ENCODE measurements around the gene TEX51.

GRCh38 chr2:121273166-121273672, 11.8 kb downstream of the TFCP2L1 start:
- PRO-cap, 2 experiments: no peak in any of the 2 experiments

DNA sequence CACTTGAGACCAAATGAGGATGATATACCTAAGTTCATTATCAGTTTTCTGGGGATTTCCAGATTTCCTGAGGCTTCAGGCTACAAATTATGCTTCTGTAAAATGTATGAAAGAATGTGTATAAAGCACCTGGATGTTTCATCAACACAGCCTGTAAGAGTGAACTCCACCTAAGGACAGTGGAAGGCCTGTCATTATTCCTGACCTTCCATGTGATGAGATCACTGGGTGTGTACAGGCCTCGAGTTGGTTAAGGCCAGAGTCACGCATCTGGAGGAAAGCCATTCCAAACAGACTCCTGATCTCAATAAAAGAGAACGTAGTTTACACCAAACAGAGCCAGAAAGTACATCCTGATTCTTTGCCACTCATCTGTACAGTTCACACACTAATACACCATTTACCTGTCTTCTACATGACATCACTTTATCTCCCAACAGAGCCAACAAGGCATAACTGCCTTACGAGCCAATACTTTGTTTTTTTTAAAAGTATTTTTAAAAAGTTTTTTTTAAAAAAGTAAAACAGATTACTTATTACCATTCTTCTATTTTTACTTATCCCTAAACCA, 78.7 kb upstream of the TFCP2L1 start:
- PRO-cap, 2 experiments: no peak in any of the 2 experiments

DNA sequence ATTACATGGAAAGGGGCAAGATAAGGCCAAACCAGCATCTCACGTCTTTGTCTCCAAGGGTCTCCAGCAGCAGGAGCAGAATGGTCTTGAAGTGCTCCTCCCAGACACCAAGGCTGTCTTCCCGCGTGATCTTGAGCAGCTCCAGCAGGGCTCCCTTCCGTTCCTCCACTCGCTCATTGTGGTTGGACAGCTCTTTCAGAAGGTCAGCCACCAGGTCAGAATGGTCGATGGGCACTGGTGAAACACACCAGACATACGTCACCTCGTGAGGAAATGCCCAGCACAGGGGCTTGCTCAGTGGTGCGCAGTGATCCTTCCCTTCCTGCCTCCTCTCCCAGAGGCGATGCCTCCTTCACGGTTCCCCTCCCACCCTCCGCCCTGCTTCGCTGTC, 80.0 kb upstream of the TFCP2L1 start:
- PRO-cap, 2 experiments: no peak in any of the 2 experiments

- PRO-cap, 2 experiments: no peak in any of the 2 experiments
These were observed 161.3 kb downstream of the CLASP1 start for GRCh38 chr2:121487786-121488437.

- PRO-cap, 2 experiments: no peak in any of the 2 experiments
These were observed 57.9 kb downstream of the CLASP1 start for GRCh38 chr2:121591270-121591803.

GRCh38 chr2:121648034-121648548, 1.2 kb downstream of the CLASP1 start:
- PRO-cap, 2 experiments: peak in 2 of 2 experiments; most common minus-strand start chr2:121648479 (in 1)

DNA sequence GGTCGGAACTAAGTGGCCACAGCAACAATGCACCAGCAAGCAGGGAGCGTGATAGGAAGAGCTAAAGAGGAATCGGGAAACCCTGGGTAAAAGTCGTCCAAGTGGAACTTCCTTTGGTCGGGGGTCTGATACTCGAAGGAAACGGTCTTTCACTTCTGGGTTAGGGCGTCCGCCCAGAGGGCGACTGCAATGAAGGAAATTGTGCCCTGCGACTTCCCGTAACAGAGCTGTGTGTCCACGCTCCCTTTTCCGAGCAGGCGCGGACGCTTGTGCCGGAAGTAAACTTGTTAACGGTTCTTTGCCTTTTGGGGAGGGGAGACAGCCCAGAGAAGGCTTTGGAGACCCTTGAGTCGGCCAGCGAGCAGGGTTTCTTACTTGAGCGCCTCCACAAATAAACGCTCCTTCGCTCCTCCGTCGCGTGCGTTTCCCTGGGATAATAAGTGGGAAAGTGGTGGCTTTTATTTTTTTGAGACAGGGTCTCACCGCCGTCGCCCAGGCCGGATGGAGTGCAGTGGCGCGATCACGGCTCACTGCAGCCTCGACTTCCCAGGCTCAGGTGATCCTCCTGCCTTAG, 651 bp upstream of the CLASP1 start:
- PRO-cap, 2 experiments: peak in 2 of 2 experiments; most common plus-strand start position 260 of the sequence (in 1); most common minus-strand start position 127 of the sequence (in 1)

GRCh38 chr2:122261235-122261713, 505.8 kb downstream of the TSN start:
- PRO-cap, 2 experiments: no peak in any of the 2 experiments

DNA sequence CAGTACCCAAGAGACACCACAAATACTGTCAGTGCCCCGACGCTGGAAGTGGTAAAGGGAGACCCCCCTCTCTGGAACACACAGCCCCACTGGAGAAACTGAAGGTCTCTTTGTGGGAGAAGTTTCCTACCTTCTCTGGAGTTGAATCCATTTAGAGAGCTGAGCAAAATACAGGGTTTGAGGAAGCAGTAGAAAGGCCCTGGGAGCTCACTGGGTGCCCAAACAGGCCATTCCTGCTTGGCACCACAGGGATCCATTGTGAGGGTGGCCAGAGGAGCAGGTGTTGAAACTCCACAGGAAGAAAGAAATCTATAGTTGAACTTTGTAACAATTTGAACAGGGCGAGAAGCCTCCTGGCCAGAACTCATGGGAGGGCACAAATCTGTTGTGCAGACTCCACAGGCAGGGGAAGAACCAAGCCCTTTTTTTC, 1052.8 kb downstream of the TSN start:
- PRO-cap, 2 experiments: no peak in any of the 2 experiments

DNA sequence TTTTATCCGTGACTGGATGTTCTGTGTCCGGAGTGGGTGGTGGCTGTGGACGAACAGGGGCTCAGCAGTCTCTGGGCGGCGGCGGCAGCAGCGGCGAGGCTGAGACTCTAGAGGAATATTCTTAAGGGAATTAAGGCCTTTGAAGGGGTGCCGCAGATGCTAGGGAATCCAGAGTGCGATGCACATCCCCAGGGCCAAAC, 97.9 kb upstream of the GYPC start:
- PRO-cap, 2 experiments: peak in 1 of 2 experiments; most common minus-strand start position 109 of the sequence (in 1)

- PRO-cap, 2 experiments: no peak in any of the 2 experiments
These were observed at the start of gene TEX51 for GRCh38 chr2:126898736-126898977. Gene TEX51 (plus strand): TSS chr2:126898890.

- PRO-cap, 2 experiments: no peak in any of the 2 experiments
These were observed 46.5 kb downstream of the BIN1 start for GRCh38 chr2:127060315-127061023.

- PRO-cap, 2 experiments: no peak in any of the 2 experiments
These were observed 43.2 kb downstream of the BIN1 start for GRCh38 chr2:127063526-127064456.

- PRO-cap, 2 experiments: no peak in any of the 2 experiments
These were observed 21.8 kb downstream of the BIN1 start for GRCh38 chr2:127085055-127085661.

DNA sequence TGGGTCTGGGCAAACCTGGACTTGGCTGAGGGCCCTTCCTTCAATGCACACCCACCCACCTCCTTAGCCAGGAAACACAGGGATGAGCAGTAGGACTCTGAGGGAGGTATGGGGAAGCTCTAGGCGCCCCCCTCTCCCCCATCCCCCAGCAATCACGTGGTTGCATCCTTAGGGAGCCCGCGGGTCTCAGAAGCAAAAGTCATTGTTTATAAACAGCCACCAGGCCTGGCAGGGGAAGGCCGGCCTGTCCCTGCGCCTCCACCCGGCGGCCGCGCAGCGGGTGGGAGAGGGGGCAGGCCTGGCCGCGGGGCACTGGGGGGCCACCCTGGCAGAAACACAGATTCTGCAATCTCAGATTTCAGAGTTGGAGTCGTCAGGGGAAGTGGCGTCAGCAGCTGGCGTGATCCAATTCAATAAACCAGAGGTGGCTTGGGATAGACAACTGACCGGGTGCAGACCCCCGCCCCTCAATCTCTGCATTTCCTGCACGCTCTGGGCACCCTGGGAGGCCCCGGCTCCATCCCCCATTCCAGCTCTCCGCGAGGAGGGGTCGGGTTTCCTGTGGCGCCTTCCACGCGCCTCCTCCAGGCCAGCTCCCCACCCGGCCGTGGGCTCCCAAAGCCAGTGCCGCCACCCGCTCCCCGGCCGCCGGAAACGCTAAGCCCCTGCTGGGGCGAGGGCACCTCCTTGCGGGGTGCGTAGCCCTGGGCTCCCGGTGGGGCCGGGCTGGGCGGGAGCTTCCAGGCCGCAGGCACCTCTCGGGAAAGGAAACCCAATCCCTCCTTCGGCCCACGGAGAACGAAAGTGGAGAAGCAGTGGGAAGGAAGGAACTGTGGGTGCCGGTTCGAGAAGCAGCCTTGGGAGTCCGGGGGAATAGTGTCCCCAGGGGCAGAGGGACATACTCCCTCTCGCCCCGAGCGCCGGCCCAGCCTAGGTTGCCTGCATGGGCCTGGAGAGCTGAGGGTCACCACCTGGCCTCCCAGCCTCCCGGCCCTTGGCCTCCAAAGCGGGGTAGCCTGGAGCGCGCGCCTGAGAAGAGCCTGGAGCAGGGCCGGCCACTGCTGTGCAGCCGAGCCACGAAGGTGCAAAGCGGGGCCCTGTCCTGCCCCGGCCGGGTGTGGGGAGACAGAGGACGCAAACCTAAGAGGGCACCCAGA, 1.0 kb downstream of the BIN1 start:
- PRO-cap, 2 experiments: no peak in any of the 2 experiments

- PRO-cap, 2 experiments: no peak in any of the 2 experiments
These were observed 1.0 kb downstream of the CYP27C1 start for GRCh38 chr2:127218995-127219589.

GRCh38 chr2:127220549-127221134, 543 bp upstream of the CYP27C1 start:
- PRO-cap, 2 experiments: no peak in any of the 2 experiments

DNA sequence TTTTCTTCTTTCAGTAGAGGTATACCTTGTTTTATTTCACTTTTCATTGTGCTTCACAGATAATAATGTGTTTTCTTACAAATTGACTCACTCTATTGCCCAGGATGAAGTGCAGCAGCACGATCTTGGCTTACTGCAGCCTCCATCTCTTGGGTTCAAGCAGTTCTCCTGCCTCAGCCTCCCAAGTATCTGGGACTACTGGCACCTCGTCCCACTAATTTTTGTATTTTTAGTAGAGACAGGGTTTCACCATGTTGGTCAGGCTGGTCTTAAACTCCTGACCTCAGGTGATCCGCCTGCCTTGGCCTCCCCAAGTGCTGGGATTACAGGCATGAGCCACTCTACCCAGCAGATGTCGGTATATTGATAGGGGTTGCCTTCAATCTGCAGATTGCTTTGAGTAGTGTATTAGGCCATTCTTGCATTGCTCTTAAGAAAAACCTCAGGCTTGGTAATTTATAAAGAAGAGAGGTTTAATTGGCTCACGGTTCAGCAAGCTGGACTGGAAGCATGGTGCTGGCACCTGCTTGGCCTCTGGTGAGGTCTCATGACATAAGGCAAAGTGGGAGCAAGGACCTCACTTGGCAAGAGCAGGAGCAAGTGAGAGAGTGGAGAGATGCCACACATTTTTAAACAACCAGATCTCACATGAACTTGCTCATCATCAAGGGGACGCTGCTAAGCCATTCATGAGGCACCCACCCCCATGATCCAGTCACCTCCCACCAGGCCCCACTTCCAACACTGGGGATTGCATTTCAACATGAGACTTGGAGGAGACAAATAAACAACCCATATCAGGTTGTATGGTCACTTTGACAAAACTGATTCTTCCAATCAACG, 5.1 kb downstream of the MAP3K2 start:
- PRO-cap, 2 experiments: peak in 2 of 2 experiments; most common minus-strand start position 357 of the sequence (in 2)

DNA sequence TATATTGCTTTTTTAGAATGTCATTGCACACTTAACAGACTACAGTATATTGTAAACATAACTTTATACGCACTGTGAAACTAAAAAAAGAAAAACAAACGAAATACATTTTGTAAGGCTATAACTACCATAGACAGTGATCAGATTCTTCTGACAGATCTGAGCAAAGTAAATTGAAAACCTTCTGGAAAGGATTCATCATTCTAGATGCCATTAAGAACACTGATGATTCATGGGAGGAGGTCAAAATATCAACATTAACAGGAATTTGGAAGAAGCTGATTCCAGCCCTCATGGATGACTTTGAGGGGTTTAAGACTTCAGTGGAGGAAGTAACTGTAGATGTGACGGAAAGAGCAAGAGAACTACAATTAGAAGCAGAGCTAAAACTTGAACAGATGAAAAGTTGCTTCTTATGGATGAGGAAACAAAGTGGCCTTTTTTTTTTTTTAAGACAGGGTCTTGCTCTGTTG, 3.5 kb downstream of the MAP3K2 start:
- PRO-cap, 2 experiments: no peak in any of the 2 experiments

- PRO-cap, 2 experiments: peak in 2 of 2 experiments; most common plus-strand start chr2:127388244 (in 2)
These were observed 270 bp upstream of the MAP3K2 start for GRCh38 chr2:127388084-127388406.

Data from cytotoxic T cell (primary cell).